Epithelial cell of proximal tubule (primary cell): ENCODE data around the genes CXXC1, SKA1, MRO and ELAC1.

DNA sequence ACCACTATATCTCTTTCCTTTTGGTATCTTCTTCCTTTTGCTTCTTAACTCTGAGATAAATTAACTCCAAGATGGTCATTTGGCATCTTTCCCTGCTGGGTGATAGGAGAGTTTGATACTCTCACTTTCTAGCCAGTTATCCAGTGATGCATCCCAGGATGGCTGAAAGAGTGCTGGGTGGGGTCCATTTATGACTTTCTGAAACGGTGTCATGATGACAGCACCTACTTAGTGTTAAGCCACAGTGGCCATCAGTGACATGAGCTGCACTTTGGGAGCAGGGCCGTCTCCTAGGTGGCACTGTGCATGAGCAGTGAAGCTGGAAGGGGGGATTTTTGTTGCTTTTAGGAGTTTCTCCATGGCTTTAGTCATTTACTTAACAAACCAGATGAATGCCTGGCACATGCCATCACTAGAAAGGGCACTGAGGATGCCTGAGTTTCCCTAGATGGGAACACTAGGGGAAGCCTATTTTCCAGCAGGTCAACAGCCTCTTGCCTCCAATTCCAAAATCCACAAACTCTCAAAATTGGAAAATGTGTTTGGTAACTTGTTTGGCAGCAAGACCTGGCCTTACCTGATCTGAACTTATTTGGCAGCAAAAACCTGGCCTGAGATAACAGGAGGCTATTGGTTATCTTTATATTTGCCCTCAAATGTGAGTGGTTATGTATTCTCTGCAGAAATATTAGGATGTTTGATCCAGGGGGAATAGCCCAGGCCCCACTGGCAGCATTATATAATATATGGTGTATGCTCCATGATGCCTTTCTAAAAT lies 2.5 kb downstream of the LIPG start:
- RAMPAGE, long total RNA = no peak
- RRBS = no CpG with 5 or more reads among the region's 2 CpGs

DNA sequence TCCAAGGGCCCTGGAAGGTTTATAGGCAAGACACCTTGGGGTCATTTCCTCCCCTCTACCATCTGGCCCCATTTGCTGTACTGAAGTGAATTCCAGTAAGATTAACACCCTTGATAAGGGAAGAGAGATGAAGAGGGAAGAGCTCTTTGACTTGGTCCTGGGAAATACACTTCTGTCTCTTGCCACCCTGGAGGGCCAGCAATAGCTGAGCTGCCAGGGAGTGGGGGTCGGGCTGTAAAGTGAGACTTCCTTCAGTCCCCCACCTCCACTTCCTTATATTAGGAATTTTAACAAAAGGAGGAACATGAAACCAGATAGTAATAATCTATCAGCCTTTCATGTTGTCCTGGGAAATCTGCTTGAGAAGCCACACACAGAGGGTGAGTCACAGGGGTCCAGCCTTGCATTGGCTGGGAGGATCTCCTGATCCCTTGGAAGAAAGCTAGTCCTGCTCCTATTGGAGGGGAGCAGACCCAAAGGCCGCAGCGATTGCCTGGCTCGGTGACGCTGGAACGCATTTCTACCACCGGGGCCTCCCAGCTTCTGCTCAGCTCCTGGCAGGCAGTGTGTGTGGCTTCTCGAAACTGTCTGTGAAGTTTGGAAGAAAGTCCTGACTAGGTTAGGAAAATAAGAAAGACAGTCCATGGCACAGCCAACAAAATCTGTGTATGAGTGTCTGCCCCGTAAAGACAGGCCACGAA lies 87.3 kb downstream of the ACAA2 start:
- RAMPAGE, long total RNA = no peak
- RRBS = no CpG with 5 or more reads among the region's 10 CpGs

DNA sequence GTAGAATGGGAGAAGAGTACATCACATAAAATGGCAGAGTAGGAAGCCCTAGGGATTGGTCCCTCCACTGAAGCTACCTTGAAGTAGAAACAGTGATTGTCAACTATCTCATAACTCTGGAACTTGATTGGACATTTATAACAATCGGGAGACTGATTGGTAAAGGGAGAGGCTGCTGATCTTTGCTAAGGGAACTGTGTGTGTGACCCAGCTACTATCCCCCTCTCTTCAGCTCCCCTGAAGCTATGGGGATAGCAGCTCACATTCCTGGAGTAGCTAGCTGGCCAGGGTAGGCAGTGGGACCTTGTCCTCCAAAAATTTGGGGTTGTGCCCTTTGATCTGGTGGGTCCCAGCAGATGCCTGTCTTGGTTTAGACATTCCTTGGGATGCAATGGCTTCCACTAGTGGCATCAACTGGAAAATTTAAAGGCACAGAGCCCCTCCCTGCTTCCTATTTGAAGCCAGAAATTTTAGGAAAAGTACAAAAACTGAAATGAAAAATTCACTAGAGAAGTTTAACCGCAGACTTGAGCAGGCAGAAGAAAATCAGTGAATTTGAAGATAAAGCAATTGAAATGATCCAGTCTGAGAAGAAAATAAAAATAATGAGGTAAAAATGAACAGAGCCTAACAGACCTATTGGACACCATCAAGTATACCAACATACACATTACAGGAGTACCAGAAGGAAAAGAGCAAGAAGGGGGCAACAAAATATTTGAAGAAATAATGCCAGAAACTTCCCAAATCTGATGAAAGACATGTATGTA lies 13.9 kb upstream of the ACAA2 start:
- RAMPAGE, long total RNA = no peak
- RRBS = no CpG with 5 or more reads among the region's 2 CpGs

- RAMPAGE, long total RNA = no peak
- RRBS = no CpG with 5 or more reads among the region's 6 CpGs
Measured at GRCh38 chr18:49837853-49838423, 24.6 kb upstream of the ACAA2 start.

- RAMPAGE, long total RNA = no peak
- RRBS = no CpG with 5 or more reads among the region's 15 CpGs
Measured at GRCh38 chr18:49858040-49859001, 45.0 kb upstream of the ACAA2 start.

DNA sequence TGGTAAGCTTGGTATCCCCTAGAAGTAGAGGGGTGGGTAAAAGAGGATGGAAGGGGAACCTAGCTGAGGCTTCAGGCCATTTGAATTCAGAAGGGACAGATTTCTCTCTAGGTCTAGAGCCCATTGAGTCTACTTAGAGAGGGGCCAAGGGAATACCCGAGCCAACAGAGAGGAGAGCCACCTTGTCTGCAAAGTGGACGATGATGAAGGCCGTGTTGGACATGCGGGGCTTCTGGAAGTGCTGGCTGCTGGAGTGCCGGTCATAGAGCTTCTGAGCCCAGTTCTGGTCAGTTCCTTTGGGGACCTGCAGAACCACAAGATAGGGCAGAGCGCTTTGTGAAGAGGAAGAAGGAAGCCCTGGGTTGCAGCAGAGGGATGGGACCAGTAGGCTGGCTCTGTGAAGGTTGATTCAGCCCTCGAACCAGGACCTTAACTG lies 140.8 kb upstream of the ACAA2 start:
- RAMPAGE, long total RNA = no peak
- RRBS = no CpG with 5 or more reads among the region's 7 CpGs

GRCh38 chr18:50097492-50098146 lies 97.3 kb downstream of the MYO5B start:
- RAMPAGE, long total RNA = no peak
- RRBS = no CpG with 5 or more reads among the region's 6 CpGs

- RAMPAGE, long total RNA = no peak
- RRBS = no CpG with 5 or more reads among the region's 6 CpGs
Measured at GRCh38 chr18:50188693-50189124, 6.2 kb downstream of the MYO5B start.

DNA sequence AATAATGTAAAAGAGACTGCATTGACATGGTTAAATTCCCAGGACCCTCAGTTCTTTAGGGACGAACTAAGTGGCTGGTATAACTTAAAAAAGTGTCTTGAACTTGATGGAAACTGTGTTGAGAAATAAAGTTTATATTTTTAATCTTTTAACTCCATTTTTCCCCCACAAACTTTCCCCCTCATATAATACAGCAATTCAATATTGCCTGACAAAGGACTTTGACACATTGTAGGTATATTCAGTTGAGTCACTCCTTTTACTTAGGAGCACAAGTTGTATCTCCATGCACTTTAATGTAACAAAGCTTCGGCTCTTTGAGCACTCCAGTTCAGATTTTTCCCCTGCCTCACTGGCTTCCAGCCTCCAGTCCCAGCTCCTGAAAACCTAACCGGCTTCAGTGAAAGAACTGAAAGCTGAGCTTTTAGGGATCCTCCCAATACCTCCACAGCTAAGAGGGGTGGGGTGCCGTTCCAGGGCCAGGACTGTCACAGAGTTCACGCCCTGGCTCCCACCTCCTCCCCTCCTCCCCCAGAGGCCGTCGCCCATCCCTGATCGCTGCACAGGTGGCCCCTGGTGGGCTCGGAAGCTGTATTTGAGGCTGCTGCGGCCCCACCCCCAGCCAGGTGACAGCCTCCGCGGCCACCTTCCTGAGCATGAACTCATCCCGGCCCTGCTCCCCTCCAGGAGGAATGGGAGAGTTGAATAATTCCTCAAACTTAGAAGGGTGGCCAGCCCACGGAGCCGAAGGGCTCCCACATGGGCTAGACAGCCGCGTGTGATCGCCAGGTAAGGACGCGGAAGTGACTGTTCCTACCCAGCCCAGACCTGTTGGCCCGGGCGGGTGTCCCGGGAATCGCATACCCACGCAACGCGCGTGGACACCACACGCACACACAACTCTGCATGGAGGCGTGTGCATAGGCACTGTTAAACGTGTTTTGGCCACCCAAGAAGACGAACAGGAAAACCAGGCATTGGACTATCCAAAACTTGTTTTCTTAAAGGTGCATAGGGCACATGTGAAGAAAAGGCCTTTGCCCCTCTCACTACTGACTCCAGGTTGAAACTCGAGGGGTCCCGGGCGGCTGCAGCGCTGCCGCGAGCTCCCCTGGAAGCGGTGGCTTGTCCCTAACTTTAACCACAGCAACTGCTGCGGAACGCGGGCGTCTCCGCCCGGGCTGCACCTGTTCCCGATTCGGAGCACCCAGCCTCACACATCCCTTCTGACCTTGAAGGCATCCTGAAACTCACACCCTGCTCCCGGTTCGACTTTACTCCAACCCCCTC lies 1.7 kb downstream of the MYO5B start:
- RAMPAGE, long total RNA = no peak
- RRBS = 2% methylated on average over 14 of the region's 49 CpGs

DNA sequence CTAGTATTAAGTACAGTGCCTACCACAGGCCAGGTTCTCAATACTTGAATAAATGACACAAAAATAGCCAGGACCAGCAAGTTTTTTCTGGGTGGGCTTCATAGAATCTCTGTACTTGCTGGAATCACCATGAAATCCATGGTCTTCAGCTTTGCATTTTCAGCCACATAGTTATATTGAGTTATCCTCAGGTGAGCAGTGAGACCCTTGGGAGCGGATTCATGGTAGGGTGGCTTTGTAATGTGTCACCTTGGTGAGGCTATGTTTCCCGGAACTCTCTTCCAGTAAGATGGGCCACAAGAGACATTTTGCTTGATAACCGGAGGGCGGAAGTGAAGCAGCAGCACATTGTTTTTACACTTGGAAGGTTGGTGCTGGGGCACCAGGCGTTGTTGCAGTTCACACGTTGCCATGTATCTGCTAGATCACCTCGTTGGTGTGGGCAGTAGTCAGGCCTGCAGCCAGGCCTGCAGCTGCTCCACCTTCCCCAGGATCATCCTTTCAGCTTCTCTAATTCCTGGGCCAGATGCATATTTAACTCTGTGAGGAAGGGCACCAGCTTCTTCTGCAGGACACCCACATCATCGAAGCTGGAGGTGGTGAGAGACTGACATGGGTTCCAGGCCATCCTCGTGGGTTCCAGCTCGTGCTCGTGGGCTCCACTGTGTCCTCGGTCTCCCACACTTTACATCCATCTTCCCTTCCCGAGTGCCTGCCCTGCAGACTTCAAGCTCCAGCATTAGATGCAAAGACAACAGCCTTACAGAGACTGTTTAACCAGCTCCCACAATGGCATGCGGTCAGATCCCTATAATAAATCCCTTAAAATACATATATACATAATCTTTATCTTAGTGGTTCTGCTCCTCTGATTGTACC lies 3.0 kb upstream of the CFAP53 start:
- RAMPAGE, long total RNA = no peak
- RRBS = no CpG with 5 or more reads among the region's 14 CpGs

GRCh38 chr18:50284870-50285377 lies 2.6 kb downstream of the CXXC1 start:
- RAMPAGE, long total RNA = no peak
- RRBS = no CpG with 5 or more reads among the region's 13 CpGs

GRCh38 chr18:50287022-50287498 lies 432 bp downstream of the CXXC1 start:
- RAMPAGE, long total RNA = no peak
- RRBS = no CpG with 5 or more reads among the region's 30 CpGs

- RAMPAGE, long total RNA = no peak
- RRBS = under 1% methylated on average over 11 of the region's 75 CpGs
Measured at GRCh38 chr18:50287499-50288494, at the start of gene CXXC1. CXXC1 (minus strand) TSS chr18:50287692.

DNA sequence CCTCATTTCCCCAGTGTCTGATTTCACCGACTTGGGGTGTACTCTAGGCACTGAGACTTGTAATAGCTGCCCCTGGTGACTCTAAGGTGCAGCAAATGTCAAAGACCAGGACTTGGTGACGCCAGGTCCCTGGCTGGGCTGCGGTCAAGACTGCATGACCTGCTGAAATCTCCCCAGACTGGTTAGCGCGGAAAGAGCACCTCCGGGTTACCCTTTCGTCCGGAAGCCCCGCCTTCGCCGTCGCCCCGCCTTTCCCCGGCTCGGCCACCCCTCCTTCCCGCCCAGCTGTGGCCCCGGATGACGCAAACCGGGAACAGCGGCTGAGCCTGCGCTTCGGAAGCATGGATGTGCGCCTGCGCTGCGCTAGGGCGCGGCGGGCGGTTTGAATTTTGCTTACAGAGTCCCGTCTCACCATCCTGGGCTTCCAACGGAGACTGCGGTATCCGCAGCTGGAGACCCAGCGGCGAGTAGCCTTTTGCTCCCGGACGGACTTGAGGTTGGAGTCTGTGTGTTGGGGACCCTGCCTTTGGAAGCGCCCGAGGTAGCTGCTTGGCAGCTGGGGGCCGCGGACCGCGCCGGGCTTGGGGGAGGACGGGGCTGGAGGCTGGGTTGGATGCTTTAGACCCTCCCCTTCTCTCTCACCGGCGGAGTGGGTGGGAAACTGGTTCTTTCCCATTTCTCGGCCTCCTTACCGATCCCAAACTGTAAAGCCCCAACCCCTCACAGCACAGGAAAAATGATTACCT lies at the start of gene SKA1:
TSS of gene SKA1 (plus strand) at position 348 of the 746 bp plus-strand sequence.
- RAMPAGE, long total RNA = start-site peak on the plus strand centred at position 368 of the sequence, 104 bp wide, 666 and 42 reads in 2 replicates
- RRBS = 3% methylated on average over 19 of the region's 49 CpGs

- RAMPAGE, long total RNA = no peak
- RRBS = no CpG with 5 or more reads among the region's 7 CpGs
Measured at GRCh38 chr18:50611223-50611951, 51.5 kb downstream of the MAPK4 start.

GRCh38 chr18:50819185-50820441 lies at the start of gene MRO:
MRO (minus strand) TSS chr18:50820016.
- RAMPAGE, long total RNA = no peak
- RRBS = 4% methylated on average over 5 of the region's 40 CpGs

DNA sequence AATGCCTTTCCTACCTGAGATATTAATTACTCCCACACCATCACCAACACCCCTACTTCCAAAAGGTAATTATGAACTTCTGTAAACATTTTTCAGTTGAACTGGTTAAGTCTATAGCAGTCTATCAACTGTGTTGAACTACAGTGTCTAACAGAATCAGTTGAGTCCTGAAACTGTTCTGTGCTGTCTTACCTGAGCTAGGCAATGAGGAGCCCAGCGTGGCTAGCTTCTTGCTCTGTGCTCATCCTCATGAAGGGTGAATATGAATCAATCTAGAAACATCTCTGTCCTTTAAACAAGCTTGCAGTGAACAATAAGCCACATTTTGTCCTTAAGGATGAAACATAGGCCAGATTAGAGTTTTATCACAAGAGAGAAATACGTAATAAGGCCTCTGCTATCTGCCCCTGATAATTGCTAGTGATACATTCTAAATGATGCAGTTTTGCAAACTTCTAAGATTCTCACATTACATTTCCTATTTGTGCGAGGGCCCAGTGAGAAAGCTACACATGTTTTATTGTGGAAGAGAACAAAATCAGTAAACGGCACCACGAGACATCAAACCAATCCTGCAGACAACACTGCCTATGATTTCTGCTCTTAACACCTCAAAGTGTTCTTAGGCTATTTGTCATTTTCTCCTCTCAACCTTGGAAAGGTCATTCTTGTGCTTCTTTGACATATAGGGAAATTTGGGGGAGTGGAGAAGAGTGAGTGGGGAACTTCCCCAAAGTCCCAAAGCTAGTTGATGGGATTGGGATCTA lies 5.5 kb upstream of the MRO start:
- RAMPAGE, long total RNA = no peak
- RRBS = no CpG with 5 or more reads among the region's 5 CpGs

DNA sequence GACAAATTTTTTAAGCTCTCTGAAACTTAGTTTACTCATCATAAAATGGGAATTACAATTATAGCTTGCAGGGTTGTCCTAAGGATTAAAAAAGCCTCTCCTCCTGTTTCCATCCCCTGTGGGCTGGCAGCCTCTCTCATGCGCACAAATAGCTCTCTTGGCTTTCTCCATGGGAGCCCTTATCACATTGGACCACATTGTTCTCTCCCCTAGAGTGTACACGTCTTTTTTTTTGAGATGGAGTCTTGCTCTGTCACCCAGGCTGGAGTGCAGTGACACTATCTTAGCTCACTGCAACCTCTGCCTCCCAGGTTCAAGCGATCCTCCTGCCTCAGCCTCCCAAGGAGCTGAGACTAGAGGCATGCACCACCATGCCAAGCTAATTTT lies 22.0 kb upstream of the MRO start:
- RAMPAGE, long total RNA = no peak
- RRBS = no CpG with 5 or more reads among the region's 3 CpGs

DNA sequence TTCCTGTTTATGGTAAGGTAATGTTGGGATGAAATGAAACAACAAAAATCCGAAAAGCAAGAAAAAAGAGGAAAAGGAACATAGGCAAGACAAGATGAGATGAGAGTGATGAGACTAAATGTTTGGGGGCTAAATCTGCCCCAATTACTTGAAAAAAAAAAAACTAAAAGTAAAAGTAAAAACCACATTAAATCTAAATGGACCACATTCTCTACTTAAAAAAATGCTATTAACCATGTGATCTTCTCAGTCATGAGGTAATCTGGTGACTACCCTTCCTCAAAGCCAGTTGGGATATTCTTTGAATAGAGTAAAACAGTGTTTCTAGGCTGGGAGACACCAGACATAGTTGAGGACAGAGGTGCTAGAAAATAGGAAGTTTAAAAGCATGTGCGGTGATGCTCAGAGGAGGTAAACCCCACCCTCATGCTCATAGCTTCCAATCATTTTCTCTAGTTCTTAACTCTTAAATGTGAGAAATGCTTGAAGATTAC lies 30.8 kb upstream of the ELAC1 start:
- RAMPAGE, long total RNA = no peak
- RRBS = no CpG with 5 or more reads among the region's 2 CpGs

DNA sequence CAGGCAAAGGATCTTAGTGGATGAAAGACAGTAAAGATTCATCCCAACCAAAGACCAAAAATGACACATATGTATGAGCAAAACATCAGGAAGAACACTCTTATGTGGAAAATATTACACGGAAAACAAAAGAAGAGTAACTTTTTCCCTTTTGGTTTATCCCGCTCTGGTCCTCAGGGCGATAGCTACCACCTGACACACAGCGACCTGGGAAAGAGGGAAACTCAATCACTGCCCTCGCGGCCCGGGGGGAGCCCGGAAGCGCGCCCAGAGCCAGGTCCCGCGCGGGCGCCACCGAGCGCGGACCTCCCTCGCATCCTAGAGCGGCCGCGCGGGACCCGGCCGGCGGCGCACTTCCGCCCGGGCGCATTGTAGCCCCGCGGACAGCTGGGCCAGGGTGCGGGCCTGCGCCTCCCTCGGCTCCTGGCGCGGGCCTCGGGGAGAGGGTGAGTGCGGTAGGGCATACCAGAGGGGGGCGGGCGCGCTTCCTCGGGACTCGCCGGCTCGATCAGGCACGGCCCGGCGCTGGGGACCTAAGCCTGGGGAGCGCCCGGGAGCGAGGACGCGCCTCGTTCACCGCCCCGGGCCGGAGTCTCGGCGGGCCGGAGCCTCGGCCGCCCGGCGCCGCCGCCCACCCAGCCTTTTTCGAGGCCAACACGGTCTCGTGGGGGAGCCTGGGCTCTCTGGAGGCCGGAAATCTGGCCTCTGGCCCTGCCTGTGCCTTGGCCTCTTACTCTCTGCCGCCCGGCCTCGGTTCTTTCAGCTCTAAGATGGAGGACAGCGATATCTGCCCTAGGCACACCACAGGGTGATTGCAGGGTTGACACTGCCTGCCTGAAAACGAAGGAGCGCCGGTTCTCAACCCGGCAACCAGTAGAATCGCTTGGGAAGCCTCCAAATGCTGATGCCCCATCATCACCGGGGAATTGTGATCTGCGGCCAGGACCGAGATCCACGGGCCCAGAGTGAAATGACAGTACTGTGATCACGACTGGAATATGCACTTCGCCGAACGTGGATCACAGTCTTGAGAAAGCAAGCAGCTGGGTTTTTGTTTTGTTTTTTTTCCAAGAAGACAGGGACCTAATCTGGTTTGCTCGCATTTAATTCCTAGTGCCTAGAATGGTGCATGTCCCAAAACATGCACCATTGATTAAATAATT lies at the start of gene ELAC1:
TSS of gene ELAC1 (plus strand) at position 372 of the 1,163 bp plus-strand sequence.
- RAMPAGE, long total RNA = no peak
- RRBS = 1% methylated on average over 30 of the region's 88 CpGs